Duodenum (tissue), 1 donor: ENCODE measurements around a stretch of chr2.

DNA sequence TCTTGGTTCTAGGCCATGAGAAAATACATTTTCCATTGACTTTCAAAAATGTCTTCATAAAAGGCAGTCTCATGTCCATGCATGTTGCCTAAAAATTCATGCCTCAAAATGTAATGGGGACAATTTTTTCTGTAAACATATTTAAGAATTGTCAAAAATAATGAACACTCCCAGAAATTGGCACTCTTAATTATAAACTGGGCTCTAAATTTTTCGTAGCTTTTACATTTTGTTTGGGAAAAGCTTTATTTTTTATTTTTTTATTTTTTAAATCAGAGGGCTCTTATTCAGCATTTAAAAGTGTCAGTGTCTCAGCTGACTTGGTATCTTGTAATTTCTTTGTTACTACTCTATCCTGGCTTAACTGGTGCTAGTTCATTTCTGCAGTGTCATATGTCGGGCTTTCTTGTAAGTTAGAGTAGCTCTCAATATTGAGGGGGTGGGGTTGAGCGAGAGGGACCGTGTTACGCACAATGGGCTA is 44.4 kb downstream of the GLS start:
- PRO-cap = no peak

DNA sequence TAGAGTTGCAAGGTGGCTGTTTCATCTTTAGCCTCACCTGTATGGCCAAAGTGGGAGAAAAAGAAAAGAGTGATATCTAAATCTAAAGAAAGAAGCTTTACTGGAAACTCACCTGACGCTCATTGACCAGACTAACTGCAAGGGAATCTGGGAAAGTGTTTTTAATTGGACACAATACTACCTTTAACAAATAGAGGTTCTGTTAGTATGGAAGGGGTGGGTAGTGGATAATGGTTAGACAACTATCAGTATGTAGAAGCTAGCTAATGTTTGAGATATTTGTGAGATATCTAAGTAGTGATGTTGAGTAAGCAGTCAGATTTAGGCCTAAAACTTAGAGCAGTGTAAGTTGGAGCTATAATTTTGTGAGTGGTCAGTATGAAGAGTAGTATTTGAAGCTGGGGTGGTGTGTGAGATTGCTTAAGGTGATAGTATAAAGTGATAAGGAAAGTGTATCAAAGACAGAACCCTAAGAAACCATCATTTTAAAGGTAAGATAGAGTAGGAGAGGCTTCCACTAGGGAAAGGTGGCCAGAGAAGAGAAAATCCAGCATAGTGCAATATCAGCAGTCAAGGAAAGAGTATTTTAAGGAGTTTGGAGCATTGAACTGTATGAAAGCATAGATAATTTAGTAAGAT is 62.4 kb downstream of the GLS start:
- PRO-cap = no peak

DNA sequence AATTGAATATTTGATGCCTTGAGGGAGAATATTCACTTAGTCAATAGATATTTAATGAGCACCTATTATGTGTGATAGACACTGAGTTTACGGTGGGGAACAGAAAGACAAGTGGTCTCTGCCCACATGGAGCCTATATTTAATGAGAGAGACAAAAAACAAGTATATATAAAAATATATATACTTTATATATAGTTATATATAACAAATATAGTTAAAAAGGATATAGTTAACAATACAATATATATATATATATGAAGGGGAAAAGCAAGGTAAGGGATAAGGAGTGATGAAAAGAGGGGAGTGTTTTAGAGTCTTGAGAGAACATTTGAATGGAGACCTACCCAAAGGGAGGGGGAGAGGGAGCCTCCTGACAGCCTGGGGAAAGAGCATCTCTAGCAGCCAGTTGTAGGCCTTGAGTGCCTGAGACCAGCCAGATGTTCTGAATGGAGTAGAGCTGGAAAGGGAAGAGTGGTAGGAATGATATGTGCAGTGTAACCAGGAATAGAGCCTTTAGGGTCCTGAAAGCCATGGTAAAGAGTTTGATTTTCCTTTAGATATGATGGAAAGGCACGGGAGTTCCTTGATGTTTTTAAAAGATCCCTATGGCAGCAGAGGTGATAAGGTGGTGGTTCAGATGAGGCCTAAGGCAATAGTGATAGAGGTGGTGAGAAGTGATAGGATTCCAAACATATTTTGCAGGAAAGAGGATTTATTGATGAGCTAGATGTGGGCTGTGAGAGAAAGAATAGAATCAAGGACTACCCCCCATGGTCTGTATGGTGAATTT is 64.0 kb downstream of the STAT1 start:
- PRO-cap = unidirectional peak, plus-strand start at position 371 of the sequence

GRCh38 chr2:190969208-190970265 is 44.4 kb downstream of the STAT1 start:
- PRO-cap = no peak

DNA sequence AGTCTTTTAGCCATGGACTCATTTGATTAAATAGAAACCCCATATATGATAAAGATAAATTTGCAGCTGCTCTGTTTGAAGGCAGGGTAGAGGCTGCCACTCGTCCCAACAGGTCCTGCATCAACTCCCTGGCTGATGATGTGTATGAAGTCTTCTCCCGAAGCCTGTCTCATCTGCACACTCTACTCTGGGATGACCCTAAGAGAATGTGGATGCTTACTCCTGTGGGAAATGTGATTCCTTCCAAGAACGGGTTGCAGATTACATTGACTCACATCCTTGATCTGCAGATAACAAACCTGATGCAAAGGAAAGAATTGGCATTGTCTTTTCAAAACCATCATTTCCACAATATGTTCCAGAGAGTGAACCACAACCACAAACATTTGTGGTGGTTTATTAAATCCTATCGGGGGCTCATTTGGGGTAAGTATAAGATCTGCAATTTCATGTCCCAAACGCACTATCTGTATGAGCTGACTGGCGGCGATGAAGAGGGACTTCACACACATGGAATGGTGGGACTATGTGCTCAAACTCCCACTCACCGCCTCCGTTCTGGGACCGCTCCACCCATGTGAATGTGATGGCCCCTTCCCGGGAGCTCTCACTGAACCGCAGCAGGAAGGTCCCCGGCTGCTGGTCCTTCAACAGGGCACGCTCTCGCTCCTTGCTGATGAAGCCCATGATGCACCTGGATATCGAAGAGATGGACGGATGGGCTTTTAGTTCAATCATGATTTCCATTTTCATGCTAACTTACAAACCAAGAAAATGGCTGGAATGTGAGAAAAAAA is 35.5 kb downstream of the STAT1 start:
- PRO-cap = no peak

- PRO-cap = bidirectional peak, plus-strand start at chr2:191148998, minus-strand start at chr2:191148908
Observed at GRCh38 chr2:191148829-191149163, 2.0 kb downstream of the STAT4 start.

GRCh38 chr2:191193870-191194516 is 43.2 kb upstream of the STAT4 start:
- PRO-cap = bidirectional peak, plus-strand start at chr2:191194168, minus-strand start at chr2:191194072

GRCh38 chr2:191262875-191263799 is 17.9 kb downstream of the MYO1B start:
- PRO-cap = no peak

DNA sequence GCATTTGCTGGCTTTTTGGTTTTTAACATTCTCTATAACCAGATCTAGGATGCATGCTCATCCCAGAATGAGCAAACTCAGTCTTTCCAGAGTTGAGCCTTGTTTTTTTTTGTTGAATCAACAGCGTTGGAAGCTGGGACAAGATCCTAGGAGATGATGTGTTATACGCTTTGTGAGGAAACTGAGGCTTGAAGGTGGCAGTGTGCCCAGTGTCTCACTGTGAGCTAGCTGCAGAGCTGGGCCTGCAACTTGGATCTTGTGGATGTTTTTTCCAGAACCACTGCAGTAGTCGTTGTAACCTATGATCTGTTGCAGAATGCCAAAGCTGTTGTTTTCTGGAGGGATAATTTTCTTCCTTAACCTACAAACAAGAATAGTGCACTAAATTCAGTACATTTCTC is 19.5 kb downstream of the MYO1B start:
- PRO-cap = no peak

GRCh38 chr2:191265715-191266499 is 20.7 kb downstream of the MYO1B start:
- PRO-cap = no peak

DNA sequence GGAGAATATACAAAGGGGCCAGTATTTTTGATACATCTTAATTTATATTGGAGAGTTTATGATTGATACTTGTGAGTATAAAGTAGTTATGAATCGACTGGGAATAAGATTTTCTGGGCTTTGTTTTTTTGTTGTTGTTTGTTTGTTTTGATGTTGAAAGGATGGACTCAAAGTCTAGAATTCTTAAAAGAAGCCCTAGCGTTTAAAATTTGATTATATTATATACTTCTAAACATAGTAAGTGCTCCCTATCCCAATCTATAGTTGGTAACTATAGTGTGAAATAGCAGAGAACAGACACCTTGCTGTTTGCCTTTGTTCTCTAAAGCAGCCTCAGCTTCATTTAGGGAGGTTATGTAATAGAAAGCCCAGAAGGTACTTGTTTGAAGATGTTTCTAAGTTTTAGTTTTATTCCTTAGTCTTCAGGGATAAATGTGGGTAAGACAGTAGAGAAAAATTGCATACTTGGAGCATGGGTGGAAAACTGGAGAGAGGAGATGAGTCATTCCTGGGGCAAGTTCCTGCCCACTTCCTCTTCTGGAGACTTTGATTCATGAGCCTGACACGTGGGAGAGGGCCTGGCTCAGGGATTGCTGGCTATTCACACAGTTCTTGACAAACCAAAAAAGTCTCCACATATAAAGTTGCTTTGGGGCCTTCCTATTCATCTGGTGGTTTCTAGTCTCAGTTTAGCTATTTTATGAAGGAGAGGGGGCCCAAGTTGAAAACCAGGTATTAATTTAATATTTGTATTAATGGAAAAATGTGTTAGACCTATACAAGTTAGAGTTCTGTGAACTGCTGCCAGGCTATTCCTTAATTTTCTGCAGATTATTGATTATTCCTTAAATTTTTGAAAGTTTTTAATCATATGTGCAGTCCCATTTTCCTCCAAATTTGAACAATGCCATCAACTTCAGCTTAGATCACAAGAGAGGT is 132.0 kb downstream of the MYO1B start:
- PRO-cap = no peak

DNA sequence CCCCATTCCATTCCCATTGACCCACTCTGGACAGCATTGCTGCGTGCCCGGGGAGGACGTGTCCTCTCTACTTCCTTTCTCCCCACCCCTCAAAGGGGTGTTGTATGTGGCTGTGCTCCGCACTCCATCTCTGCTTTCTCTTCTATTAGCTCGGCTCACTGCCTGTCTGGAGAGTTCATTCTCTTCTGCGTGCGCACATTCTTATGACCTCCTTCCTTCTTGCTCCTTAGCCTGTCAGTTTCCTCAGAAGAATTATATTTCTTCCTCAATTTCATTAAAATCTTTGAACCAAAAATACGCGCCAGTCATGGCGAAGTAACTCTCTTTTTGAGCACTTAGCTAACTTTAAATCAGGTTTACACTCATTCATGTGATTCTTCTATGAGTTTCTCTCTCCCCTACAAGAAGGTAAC is 192.9 kb downstream of the MYO1B start:
- PRO-cap = no peak

GRCh38 chr2:191441774-191442220 is 196.6 kb downstream of the MYO1B start:
- PRO-cap = no peak

- PRO-cap = bidirectional peak, plus-strand start at chr2:191567603, minus-strand start at chr2:191567360
Observed at GRCh38 chr2:191567198-191567525, 110.8 kb upstream of the NABP1 start.

DNA sequence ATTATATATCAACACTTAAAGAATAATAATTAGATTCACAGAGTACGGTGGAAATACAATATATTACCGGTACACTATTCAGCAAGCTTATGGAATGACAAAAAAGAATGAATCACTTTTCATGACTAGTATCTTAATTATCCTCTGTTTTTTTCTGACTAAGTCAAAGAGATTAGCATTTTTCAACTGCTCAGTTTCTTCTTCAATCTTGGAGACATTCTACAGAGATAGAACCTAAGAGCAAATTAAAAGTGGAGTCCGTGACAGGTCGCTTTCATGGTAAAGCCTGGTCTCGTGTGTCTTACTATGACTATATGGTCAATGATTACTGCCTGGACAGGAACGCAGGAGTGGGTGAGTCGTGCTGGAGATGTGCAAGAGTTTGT is 11.4 kb downstream of the CAVIN2 start:
- PRO-cap = no peak

DNA sequence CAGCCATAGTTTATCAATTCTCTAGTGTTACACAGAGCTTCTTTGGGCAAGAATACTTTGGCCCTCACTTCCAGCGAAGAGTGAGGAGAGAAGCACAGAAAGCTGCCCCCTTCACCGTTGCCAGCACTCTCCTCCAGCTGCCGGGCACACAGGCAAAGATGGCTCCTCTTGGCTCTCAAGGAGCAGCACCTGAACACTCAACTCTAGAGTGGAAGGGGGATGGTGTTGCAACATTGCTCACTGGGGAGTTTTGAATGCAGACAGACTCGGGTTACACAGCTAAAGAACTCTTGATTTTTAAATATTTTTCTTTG is 9.5 kb downstream of the CAVIN2 start:
- PRO-cap = no peak

GRCh38 chr2:191963512-191963711 is 116.5 kb upstream of the CAVIN2 start:
- PRO-cap = no peak

GRCh38 chr2:192123815-192124180 is 70.9 kb downstream of the TMEFF2 start:
- PRO-cap = no peak

GRCh38 chr2:196132929-196133293 is 38.5 kb downstream of the STK17B start:
- PRO-cap = no peak

DNA sequence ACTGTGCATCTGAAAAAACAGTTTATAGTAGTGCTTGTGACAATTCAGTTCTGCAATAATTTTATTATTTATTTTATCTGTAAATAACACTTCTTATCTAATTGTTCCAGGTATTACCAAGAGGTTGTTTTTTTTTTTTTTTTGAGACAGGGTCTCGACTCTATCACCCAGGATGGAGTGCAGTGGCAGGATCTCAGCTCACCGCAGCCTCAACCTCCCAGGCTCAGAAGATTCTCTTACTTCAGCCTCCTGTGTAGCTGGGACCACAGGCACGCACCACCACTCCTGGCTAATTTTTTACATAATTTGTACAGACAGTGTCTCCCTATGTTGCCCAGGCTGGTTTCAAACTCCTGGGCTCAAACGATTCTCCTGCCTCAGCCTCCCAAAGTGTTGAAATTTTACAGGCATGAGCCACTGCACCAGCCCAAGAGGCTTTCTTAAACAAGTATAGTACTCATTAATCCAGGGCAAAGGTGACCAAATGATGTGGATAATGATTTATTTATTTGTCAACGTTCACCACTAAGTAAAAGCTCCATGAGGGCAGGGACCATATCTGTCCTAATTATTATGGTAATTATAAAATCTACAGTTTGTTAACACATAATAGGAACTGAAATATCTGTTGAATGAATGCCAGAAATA is 12.1 kb downstream of the STK17B start:
- PRO-cap = no peak